H1 (cell line): ENCODE measurements around the genes ADA, RIMS4, SDC4, WFDC11 and SNX21.

- RRBS: 1% methylated on average over 61 of the region's 83 CpGs
CAGE:
- cytosol, long polyA plus RNA: start-site peak on the minus strand at chr20:44651659-44651727, 678 reads
- long polyA plus RNA: start-site peak on the minus strand at chr20:44651660-44651727, 429 and 363 reads in 2 replicates
- nucleus, long polyA plus RNA: start-site peak on the minus strand at chr20:44651660-44651727, 358 reads
Measured at GRCh38 chr20:44651495-44652116, at the start of gene ADA. Gene ADA, minus strand, starts transcription at chr20:44651699.

DNA sequence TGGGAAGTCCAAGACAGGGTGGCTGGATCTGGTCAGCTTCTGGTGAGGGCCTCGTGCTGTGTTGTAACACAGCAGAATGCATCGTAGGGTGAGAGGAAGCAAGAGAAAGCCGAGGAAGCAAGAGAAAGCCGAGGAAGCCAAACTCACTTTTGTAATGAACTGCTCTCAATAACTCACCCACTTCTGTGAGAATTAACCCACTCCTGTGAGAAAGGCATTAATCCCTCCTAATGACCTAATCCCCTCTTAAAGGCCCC, 9.3 kb upstream of the ADA start:
- RRBS: no CpG with 5 or more reads among the region's 4 CpGs
CAGE:
- cytosol, long polyA plus RNA: no peak
- long polyA plus RNA: no peak
- nucleus, long polyA plus RNA: no peak

- RRBS: no CpG with 5 or more reads among the region's 5 CpGs
CAGE:
- cytosol, long polyA plus RNA: no peak
- long polyA plus RNA: no peak
- nucleus, long polyA plus RNA: no peak
Measured at GRCh38 chr20:44671621-44671883, 20.1 kb upstream of the ADA start.

DNA sequence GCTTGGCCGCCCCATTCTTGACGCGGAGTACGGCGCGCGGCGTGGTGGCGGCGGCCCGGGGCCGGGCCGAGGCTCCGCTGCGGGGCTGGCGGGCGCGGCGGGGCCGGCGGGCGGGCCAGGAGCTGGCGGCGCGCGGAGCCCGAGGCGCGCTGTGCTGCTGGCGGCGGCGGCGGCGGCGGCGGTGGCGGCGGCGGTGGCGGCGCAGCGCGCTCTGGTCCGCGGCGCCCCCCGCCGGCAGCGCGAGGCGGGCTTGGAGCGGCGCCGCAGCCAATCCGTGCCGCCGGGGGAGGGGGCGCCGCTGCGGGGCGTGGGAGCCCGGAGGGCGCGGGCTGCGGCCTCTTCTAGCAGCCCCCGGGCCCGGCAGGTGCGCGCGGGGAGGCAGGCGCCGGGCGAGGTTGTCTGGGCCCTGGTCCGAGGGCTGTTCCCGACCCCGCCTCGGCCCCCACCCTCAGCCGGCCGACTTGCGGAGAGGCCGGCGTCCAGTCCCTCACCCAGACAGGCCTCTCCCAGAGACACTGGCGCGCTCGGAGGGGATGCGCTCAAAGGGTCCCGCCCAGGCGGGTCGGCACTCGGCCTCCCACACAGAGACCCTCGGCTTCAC, at the start of gene RIMS4:
Gene RIMS4, minus strand, starts transcription at position 213 of the 601 bp plus-strand sequence.
- RRBS: 1% methylated on average over 43 of the region's 91 CpGs
CAGE:
- cytosol, long polyA plus RNA: start-site peak on the minus strand centred at position 185 of the sequence, 68 bp wide, 16 reads
- long polyA plus RNA: no peak
- nucleus, long polyA plus RNA: no peak

DNA sequence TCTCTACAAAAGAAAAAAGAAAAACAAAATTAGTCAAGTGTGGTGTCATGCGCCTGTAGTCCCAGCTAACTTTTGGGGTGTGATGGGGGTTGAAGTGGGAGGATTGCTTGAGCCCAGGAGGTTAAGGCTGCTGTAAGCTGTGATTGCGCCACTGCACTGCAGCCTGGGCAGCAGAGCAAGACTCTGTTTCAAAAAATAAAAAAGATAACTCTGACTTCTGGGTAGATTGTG, 17.0 kb downstream of the STK4 start:
- RRBS: no CpG with 5 or more reads among the region's 2 CpGs
CAGE:
- cytosol, long polyA plus RNA: no peak
- long polyA plus RNA: no peak
- nucleus, long polyA plus RNA: no peak

DNA sequence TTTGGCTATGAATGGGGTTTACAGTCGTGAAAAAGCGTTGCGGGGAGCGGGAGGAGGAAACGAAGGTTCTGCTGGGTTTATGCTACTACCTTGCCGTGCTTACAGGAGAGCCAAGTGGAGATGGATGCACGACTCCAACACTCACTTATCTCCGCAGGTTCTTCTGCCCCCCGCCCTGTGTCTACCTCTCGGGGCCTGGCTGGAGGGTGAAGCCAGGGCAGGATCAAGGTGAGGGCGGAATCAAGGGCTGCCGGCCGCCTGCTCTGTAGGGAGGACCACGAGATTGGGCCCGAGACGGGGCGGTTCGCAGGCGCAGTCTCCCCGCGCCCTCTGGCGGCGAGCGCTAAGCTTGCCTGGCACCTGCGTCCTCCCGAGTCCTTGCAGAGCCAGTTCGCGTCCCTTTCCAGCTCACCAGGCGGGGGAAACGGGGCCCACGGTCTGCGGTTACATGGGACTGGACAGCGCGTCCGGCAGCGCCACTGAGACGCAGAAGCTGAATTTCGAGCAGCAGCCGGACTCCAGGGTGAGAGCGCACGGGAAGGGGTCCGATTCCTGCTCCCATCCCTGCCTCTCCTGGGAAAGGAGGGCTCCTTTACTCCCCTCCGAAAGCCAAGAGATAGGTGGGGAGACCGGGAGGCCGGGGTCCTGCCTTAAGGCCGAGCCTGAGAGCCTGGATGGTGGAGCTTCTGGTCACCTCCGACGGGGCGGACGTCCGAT, 3.5 kb upstream of the MATN4 start:
- RRBS: 19% methylated on average over 4 of the region's 51 CpGs
CAGE:
- cytosol, long polyA plus RNA: no peak
- long polyA plus RNA: no peak
- nucleus, long polyA plus RNA: start-site peak on the plus strand centred at position 384 of the sequence, 22 bp wide, 12 reads

GRCh38 chr20:45337390-45338214, 10.6 kb downstream of the SDC4 start:
- RRBS: 64% methylated on average over 5 of the region's 14 CpGs
CAGE:
- cytosol, long polyA plus RNA: no peak
- long polyA plus RNA: no peak
- nucleus, long polyA plus RNA: no peak

GRCh38 chr20:45348262-45348884, at the start of gene SDC4:
Gene SDC4, minus strand, starts transcription at chr20:45348424.
- RRBS: under 1% methylated on average over 8 of the region's 50 CpGs
CAGE:
- cytosol, long polyA plus RNA: start-site peak on the minus strand at chr20:45348397-45348424, 287 reads
- long polyA plus RNA: start-site peak on the minus strand at chr20:45348397-45348477, 381 and 171 reads in 2 replicates
- nucleus, long polyA plus RNA: no peak

- RRBS: no CpG with 5 or more reads among the region's 6 CpGs
CAGE:
- cytosol, long polyA plus RNA: no peak
- long polyA plus RNA: no peak
- nucleus, long polyA plus RNA: no peak
Measured at GRCh38 chr20:45354996-45355624, 6.9 kb upstream of the SDC4 start.

- RRBS: 50% methylated on average over 4 of the region's 50 CpGs
CAGE:
- cytosol, long polyA plus RNA: no peak
- long polyA plus RNA: no peak
- nucleus, long polyA plus RNA: no peak
Measured at GRCh38 chr20:45373107-45374340, 4.6 kb downstream of the TP53TG5 start.

GRCh38 chr20:45432351-45432727, 16.4 kb downstream of the PIGT start:
- RRBS: no CpG with 5 or more reads among the region's 5 CpGs
CAGE:
- cytosol, long polyA plus RNA: no peak
- long polyA plus RNA: no peak
- nucleus, long polyA plus RNA: no peak

GRCh38 chr20:45467516-45467870, 2.1 kb upstream of the WFDC2 start:
- RRBS: no CpG with 5 or more reads among the region's 1 CpG
CAGE:
- cytosol, long polyA plus RNA: no peak
- long polyA plus RNA: no peak
- nucleus, long polyA plus RNA: no peak

DNA sequence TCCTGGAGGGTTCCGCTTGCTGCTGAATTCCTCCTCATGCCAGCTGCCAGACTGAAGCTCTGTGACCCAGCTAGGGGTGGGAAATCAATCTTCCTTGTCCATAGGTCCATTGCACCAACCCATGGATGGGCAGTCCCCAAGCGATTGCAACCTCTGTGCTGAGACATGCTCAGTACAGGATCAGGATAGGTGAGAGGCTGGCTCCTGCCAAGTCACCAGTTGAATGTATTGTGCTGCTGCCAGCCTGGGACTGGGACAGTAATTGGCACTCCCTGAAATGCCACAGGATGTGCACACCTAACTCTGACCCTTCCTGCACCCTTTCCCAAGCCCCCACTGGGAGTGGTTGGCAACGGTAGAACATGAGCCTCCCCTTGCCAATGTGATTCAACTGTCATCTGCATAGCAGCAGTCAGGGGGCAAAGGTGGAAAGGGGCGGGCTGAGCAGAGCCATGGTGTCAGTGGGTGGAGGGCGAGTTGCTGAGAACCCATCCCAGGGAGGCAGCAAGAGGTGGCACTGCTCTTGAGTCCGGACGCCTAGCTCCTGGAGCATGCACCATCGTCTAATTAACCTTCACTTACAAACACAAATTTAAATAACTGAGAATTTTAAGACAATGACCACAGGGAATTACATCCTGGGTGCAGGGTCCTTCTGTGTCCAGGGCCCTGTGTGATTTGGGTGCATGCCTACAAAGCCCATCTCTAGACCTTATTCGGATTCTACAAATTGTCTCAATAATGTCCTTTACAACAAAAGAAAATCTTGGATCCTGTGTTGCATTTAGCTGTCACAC, 15.3 kb downstream of the SPINT3 start:
- RRBS: no CpG with 5 or more reads among the region's 9 CpGs
CAGE:
- cytosol, long polyA plus RNA: no peak
- long polyA plus RNA: no peak
- nucleus, long polyA plus RNA: no peak

DNA sequence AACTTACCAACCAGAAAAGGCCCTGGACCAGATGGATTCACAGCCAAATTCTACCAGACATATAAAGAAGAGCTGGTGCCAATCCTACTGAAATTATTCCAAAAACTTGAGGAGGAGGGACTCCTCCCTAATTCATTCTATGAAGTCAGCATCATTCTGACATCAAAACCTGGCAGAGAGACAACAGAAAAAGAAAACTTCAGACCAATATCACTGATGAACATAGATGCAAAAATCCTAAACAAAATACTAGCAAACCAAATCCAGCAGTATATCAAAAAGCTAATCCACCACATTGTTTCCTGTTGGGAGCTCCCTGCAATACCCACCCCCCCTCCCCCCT, at the start of gene WFDC11:
Gene WFDC11, minus strand, starts transcription at position 69 of the 343 bp plus-strand sequence.
CAGE:
- cytosol, long polyA plus RNA: no peak
- long polyA plus RNA: no peak
- nucleus, long polyA plus RNA: no peak

GRCh38 chr20:45778683-45780013, 12.5 kb downstream of the WFDC3 start:
- RRBS: no CpG with 5 or more reads among the region's 11 CpGs
CAGE:
- cytosol, long polyA plus RNA: no peak
- long polyA plus RNA: no peak
- nucleus, long polyA plus RNA: no peak

DNA sequence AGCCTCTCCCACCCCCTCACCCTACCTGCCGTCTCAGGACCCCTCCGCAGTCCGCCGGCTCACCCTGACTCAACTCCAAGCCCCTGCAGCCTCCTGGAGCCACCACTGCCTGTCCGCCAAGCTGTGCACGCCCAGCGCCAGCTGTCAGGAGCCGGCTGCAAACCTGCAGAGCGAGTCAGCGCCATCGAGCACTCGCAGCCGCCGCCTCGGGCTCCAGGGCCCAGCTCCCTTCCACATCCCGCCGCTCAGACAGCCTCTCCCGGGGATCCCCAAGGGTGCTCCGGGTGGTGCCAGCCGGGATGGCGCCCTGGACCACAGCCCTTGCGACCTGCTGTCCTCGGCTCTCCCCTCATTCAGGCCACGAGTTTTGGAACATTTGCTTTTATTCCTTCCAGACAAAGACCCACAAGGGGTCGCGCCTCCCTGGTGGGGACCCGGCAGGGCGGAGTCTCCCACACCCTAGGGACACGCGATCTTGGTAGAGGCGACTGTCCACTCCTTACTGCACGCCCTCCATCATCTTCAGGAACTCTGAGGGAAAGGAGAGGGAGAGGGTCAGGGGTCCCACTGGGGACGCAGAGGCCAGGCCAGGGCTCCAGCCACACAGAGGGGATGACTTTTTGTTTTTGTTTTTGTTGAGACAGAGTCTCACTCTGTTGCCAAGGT, 4.1 kb downstream of the TNNC2 start:
- RRBS: 82% methylated on average over 10 of the region's 33 CpGs
CAGE:
- cytosol, long polyA plus RNA: no peak
- long polyA plus RNA: no peak
- nucleus, long polyA plus RNA: no peak

GRCh38 chr20:45833145-45833948, at the start of gene SNX21:
Gene SNX21, plus strand, starts transcription at chr20:45833799.
- RRBS: under 1% methylated on average over 19 of the region's 41 CpGs
CAGE:
- cytosol, long polyA plus RNA: no peak
- long polyA plus RNA: no peak
- nucleus, long polyA plus RNA: start-site peak on the plus strand at chr20:45833798-45833851, 49 reads

- RRBS: no CpG with 5 or more reads among the region's 15 CpGs
CAGE:
- cytosol, long polyA plus RNA: no peak
- long polyA plus RNA: no peak
- nucleus, long polyA plus RNA: no peak
Measured at GRCh38 chr20:45834729-45835453, 1.3 kb downstream of the SNX21 start.

- RRBS: 73% methylated on average over 2 of the region's 11 CpGs
CAGE:
- cytosol, long polyA plus RNA: no peak
- long polyA plus RNA: no peak
- nucleus, long polyA plus RNA: no peak
Measured at GRCh38 chr20:45892635-45893635, 1.8 kb downstream of the CTSA start.

GRCh38 chr20:45894617-45895167, 3.6 kb downstream of the CTSA start:
- RRBS: no CpG with 5 or more reads among the region's 14 CpGs
CAGE:
- cytosol, long polyA plus RNA: no peak
- long polyA plus RNA: no peak
- nucleus, long polyA plus RNA: no peak